Panc1 (cell line): ENCODE measurements around a stretch of chr9.

- RRBS, 2 experiments = no CpG with 5 or more reads among the region's 4 CpGs
Observed at GRCh38 chr9:14268274-14268965, 45.5 kb downstream of the NFIB start.

GRCh38 chr9:14314855-14315881, 1.2 kb upstream of the NFIB start:
- RRBS, 2 experiments = 1 to 3% methylated on average over 56 to 57 of the region's 118 CpGs

DNA sequence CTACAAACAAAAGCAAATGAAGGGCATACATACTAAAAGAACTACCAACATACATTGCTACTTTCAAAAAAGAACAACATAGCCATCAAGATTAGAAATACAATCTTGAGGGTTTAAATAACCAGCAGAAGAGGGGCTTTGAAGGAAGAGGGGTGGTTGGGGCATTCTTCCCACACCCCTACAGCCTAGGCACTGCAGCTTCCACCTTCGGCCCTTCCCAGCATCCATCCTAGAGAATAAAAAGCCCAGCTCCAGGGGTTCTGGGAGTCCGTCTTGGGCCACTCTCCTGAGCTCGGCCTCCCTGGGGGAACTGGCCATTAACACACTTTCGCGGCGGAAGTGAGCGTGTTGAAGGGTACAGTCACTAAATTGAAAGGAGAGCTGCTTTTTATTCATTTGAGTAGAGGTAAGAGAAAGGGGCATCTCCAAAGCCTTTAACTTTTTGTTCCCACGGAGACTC, 30.9 kb upstream of the NFIB start:
- RRBS, 2 experiments = no CpG with 5 or more reads among the region's 8 CpGs

- RRBS, 2 experiments = no CpG with 5 or more reads among the region's 6 CpGs
Observed at GRCh38 chr9:14400688-14400981, 86.7 kb upstream of the NFIB start.

- RRBS, 2 experiments = no CpG with 5 or more reads among the region's 2 CpGs
Observed at GRCh38 chr9:14650763-14651644, 42.2 kb downstream of the ZDHHC21 start.

DNA sequence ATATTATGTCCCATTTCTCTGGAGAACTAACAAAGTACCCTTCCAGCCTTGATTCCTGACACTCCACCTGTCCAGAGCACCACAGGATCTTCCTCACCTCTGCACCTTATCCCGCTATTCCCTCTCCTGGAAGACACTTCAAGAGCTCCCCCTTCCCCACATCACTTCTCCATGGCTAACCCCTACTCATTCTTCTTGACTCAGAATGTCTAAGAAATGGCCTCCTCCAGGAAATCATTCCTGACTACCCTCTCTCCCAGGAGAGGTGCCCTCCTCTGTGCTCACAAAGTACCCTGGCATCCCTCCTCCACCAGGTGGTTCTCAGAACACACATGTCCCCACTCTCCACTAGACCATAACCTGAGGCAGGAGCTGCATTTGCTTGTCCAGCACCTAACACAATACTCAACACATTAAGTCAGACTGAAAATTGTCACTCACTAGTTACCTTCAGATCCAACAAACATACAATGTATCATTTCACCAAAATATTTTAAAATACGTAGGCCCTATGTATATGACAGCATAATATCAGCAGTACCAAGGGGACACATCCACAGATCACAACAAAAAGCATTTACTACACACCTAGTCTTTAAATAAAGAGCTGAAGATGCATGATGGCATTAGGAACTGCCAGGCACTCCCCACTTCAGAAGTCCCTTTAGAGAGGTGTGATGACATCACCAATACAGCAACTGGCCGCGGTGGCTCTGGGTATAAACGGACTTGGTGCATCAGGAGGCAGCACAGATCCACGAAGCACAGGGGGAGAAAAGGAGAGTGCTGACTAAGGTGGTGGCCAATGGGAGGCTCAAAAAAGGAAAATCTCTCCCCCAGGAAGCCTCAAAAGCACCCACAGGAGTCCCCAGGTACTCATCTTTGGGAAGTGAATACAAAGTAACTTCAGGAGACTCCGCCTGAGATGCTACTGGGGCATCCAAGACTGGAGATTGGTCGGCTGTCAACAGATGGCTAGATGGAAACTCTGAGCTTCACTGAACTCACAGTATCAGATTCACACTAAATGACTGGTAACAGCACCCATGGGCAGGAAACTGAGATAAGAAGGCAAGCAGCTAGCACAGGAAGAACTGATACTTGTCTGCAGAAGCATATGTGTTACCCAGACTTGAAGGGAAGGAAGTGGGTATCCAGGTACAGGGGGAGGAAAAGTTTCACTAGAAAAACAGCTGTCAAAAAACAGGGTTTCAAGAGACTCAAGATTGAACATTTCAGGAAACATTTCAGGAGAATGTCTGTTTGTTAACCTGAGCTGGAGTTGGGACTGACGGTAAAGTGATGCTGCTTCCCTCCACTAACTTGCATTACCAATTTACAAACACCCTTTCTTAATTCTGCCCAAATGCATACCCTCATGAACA, 7.8 kb downstream of the TTC39B start:
- RRBS, 2 experiments = no CpG with 5 or more reads among the region's 9 CpGs

DNA sequence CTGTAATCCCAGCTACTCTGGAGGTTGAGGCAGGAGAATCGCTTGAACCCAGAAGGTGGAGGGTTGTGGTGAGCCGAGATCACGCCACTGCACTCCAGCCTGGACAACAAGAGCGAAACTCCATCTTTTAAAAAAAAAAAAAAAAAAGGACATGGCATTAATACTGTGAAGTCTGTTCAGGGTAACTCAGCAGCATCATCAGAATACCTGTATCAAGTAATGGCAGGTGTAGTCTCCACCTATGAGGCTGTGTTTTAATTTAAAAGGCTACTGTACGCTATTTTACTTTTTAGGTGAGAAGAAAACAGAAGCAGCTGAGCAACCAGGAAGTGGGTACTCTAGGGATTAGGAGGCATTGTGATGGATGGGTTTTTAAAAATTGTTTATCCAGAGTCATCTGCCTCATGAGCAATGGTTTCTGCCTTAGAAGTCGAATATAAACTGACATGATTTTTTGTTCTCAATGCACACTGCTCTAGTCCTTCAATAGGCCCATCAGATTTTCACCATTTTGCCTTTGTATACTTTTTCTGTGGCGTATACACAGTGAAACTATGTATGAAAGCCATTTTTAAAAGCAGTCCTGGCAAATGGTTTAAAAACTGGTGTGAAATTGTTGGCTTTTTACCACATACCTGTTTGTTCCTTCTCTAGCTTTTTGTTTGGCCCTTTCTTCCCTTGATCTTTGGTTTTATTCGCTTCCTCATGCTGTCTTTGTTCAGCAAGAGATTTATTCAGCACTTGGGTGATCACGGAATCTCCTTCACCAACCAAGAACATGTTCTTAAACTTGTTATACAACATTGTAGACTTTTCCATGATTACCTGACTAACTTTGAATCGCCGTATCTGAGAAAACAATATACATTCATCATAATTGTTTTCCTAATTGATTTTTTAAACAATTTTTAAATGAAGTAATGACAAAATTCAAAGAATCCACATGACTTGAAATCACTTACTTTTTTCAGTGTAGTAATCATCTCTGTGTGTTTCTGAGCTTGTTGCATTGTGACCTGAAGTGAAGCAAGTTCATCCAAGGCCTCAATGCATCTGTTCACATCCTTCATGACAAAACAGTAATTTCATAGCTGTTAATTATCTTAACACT, 42.4 kb downstream of the PSIP1 start:
- RRBS, 2 experiments = no CpG with 5 or more reads among the region's 11 CpGs

DNA sequence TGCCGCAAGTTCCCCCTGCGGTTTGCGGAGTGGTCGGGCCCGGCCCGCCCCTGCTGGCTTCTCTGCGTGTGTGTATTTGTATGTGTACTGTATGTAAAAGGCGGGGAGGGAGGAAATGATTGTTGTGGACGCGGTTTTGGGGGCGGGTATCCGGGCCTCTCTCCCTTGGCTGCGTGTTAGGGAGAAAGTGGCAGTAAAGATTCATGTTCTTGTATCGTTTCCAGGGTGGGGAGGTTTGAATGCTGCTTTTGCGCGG, 346 bp upstream of the PSIP1 start:
- RRBS, 2 experiments = 4% methylated on average over 7 of the region's 16 CpGs; no CpG with 5 or more reads in 1 of the 2 experiments

- RRBS, 2 experiments = no CpG with 5 or more reads among the region's 2 CpGs
Observed at GRCh38 chr9:15531075-15531478, 20.3 kb upstream of the PSIP1 start.

DNA sequence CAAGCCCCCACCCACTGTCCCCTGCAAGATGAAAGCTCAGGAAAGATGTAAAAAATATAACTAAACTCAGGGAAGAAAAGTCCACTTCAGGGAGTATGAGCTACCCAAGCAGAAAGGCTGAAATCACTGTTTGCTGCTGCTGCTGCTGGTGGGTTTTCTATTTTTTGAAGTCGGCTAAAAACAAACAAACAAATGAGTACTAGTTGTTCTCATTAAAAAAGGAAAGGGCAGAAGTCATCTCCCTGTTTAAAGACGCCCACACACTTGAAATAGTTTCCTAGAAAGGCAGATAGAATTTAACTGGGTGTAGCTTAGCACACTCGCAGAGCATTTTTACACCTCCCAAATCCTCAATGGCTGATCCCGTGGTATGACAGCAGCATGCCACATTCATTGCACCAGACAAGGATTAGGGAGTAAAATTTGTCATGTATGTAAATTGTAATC, 602.6 kb downstream of the BNC2 start:
- RRBS, 2 experiments = no CpG with 5 or more reads among the region's 4 CpGs

DNA sequence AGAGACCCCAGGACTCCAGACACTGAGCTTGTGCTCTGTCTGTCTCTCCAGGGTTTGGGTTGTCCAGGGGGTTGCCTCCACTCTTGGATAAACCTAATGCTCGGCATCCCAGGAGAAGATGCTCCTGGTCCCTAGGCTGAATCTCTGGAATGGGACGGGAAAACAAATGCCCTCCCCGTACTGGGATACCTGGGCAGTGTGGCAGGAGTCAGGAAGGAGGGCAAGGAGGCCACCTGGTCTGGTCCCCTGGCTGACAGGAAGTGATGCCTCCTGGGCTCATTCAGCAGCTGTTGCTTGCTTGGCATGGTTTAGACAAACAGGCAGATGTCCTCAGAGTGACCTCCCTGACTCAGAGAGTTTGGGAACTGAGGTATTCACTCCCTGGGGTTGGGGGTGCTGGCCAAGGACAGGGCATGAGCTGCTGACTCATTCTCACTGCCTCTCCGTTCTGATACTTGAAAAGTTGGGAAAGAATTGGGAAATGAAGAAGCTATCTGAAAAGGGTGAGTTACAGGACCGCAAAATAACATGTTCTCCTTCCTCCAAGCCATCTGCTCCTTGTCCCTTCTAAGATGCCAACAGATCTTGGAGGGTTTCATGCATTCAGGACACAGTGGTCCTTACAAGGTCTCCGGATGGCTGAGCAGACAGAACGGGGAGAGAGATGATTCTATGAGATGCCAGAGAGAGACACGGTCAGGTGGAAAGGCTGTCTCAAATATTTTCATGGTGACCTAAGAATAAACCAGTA, 534.6 kb downstream of the BNC2 start:
- RRBS, 2 experiments = no CpG with 5 or more reads among the region's 8 CpGs

- RRBS, 2 experiments = no CpG with 5 or more reads among the region's 5 CpGs
Observed at GRCh38 chr9:16543344-16544059, 327.0 kb downstream of the BNC2 start.

- RRBS, 2 experiments = no CpG with 5 or more reads among the region's 8 CpGs
Observed at GRCh38 chr9:16625390-16625770, 245.1 kb downstream of the BNC2 start.

DNA sequence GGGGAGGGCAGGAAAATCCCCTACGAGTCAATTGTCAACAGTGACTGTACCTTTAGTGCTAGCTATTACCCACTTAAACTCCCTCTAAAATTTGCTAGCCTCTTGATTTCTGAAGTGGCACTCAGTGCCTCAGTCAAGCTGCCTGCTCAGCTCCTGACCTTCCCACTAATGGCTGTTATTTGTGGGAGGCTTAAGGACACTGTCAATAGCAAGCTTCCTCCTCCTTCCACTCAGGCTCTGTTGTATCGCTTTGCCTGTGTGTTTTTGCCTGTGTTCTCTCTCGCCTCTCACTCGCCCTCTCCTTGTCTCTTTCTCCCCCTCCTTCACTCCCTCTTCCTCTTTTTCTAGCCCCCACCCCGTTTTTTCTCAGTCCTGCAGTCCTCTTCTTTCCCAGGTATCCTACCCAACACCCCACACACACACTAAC, 140.8 kb downstream of the BNC2 start:
- RRBS, 2 experiments = no CpG with 5 or more reads among the region's 5 CpGs

DNA sequence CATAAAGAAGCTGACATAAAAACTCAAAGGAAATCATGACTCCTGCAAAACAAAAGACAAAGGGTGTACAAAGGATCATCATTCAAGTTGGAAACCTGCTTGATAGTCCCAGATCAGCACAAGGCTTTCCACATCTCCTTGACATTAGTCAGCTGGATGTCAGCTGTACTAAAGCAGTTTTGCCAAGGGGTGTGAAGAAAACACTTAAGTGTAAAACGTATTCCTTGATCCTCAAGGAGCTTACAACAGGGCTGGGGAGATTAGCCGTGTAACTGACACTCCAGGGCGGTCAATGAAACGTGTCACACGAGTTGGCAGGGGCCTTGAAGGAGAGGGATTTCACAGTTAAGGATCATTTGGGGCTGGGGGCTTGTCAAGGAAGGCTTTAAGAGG, 489 bp upstream of the CNTLN start:
- RRBS, 2 experiments = no CpG with 5 or more reads among the region's 5 CpGs

DNA sequence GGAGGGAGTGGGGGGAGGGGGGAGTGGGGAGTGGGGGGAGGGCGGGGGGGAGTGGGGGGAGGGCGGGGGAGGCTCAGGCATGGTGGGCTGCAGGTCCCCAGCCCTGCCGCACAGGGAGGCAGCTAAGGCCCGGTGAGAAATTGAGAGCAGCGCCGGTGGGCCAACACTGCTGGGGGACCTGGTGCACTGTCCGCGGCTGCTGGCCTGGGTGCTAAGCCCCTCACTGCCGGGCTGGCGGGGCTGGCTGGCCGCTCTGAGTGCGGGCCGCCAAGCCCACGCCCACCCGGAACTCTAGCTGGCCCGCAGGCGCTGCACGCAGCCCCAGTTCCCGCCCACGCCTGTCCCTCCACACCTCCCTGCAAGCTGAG, 160.0 kb downstream of the CNTLN start:
- RRBS, 2 experiments = no CpG with 5 or more reads among the region's 20 CpGs

GRCh38 chr9:19050252-19050398, 898 bp downstream of the RRAGA start:
- RRBS, 2 experiments = no CpG with 5 or more reads among the region's 7 CpGs

DNA sequence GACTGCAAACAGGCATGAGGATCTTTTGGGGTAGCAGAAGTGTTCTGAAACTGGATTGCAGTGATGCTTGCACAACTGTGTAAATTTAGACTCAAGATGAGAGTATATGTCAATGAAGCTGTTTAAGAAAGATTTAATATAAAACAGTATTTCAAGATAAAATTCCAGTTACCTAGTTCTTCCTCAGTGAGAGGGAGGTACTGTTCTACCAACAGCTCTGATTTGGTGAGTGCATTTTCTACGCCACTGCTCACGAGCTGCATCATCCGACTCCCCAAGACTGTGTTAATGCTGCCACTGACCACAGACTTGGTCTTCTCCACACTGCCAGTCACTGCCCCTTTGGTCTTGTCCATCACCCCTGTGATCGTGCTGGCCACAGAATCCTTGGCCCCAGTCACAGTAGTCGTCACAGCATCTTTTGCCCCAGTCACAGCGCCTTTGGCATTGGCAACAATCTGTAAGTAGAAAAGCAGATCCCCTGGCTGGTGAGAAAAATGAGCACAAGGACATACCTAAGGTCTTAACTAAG, 6.5 kb downstream of the PLIN2 start:
- RRBS, 2 experiments = no CpG with 5 or more reads among the region's 6 CpGs

DNA sequence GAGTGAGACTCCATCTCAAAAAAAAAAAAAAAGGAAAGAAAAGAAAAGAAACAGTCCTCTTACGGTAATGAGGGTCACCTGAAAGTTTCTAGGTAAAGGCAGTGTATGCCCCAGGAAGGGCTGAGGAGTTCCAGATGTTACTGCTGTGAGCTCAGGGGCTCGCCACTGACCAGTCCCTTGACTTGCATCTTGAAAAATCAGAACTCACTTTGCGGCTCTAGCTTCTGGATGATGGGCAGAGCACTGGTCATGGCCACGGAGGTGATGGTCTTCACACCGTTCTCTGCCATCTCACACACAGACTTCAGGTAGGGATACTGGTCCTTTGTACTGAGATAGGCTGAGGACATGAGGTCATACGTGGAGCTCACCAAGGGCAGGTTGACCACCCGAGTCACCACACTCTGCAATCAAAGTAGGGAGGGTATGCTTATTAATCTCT, 1.4 kb downstream of the PLIN2 start:
- RRBS, 2 experiments = no CpG with 5 or more reads among the region's 7 CpGs